Heart (tissue), 3 donors: ENCODE results near the genes SQOR and SLC24A5.

DNA sequence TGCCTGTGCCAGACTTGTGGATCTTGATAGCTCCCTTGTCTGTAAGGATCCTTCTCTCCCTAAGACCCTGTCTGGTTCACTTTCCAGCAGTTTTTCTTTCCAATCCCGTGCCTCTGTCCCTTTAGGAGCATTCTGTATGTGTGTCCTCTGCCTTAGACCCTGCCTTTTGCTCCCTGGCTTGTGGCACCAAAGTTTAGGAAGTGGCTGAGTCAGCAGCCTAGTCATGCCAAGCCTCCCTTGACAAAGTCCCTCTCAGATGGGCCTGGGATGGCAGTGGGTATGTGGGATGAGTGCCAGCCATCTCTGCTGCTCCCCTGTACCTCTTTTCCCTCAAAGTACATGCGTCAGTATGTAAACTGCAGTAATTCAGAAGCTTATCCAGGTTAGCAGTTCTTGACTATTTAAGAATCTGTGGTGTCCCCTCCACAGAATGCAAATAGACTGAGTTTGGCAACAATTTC lies 965 bp downstream of the SORD start:
- RAMPAGE, long total RNA, 2 experiments = no peak in any of the 2 experiments

DNA sequence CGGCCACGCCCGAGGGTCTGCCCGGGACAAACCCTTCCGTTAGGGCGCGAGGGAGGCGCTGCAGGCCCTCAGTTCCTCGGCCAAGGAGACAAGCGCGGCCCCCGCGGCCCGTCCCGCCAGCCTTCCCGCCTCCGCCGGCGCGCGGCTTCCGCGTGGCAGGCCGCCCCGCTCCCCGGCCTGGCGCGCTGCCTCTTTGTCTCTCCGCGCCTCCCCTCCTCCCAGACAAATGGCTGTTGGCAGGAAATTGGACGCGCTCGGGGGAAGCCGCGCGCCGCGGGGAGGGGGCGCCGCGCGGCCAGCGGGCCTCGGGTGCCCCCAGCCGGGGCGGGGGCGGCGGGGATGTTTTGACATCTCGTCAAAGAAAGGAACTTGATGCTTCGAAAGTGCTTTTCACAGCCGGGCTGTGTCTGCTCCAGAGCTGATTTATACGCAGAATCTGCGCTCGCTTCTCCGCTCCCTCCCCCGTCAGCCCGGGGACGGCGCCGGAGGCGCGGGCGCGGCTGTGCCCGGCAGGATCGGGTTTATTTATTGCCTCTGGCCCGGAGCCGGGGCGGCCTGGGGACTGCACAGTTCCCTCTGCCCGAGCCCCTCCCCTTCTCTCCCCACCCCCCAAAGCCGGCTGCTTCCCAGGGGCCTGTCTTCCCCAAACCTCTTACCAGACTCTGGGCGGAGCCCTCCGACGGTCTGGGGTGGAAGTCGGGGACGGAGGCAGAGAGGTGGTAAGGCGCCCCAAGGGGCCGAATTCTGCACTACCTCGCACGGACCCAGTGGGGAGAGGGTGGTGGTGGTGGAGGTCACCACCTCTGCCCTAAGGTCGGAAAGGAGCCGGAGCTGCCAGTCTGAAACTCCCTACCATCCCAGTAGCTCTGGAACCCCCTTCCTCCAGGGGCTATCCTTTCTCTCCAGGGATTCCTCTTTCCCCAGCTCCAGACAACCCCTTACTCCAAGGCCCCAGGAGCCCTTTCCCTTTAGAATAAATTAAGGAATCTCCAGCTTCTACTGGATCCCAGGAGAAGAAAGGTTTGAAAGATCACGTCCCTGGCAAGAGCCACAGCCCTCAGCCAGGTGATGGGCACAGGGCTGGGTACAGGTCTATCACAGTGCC lies 20.6 kb downstream of the SHF start:
- RAMPAGE, long total RNA, 2 experiments = no peak in any of the 2 experiments

DNA sequence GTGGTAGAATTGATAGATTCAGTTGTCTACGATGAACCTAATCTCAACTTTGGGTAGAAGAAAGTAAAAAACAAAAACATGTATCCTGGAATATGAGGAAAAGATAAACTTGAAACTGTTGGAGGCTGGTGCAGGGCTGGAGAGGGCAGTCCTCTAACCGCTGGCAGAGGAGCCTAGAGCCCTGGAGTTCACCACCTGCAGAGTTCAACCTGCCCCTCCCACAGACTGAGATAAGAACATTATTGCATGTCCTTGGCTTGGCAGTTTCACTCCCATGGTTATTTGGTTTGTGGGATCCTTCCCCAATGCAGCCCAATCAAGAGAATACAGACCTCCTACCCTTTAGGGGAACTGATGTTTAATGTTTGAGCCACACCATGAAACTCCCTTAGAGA lies 1.1 kb downstream of the C15orf48 start:
- RAMPAGE, long total RNA, 2 experiments = no peak in any of the 2 experiments

- RAMPAGE, long total RNA, 2 experiments = no peak in any of the 2 experiments
Observed at GRCh38 chr15:45448627-45449184, 18.3 kb downstream of the C15orf48 start.

DNA sequence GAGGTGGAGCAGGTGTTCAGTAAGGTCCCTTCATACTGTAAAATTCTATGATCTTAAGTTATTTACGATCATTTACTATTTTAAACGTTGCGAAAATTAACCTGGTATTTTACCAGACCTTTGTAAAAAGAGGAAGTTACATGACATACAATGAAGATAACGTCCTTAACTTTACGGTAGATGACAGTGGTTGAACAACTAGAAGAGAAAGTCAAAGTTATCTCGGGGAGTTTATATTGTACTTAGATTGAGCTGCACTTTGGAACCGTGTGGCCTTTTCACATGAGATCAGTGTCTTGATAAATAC lies 1.1 kb downstream of the SLC30A4 start:
- RAMPAGE, long total RNA, 2 experiments = no peak in any of the 2 experiments

DNA sequence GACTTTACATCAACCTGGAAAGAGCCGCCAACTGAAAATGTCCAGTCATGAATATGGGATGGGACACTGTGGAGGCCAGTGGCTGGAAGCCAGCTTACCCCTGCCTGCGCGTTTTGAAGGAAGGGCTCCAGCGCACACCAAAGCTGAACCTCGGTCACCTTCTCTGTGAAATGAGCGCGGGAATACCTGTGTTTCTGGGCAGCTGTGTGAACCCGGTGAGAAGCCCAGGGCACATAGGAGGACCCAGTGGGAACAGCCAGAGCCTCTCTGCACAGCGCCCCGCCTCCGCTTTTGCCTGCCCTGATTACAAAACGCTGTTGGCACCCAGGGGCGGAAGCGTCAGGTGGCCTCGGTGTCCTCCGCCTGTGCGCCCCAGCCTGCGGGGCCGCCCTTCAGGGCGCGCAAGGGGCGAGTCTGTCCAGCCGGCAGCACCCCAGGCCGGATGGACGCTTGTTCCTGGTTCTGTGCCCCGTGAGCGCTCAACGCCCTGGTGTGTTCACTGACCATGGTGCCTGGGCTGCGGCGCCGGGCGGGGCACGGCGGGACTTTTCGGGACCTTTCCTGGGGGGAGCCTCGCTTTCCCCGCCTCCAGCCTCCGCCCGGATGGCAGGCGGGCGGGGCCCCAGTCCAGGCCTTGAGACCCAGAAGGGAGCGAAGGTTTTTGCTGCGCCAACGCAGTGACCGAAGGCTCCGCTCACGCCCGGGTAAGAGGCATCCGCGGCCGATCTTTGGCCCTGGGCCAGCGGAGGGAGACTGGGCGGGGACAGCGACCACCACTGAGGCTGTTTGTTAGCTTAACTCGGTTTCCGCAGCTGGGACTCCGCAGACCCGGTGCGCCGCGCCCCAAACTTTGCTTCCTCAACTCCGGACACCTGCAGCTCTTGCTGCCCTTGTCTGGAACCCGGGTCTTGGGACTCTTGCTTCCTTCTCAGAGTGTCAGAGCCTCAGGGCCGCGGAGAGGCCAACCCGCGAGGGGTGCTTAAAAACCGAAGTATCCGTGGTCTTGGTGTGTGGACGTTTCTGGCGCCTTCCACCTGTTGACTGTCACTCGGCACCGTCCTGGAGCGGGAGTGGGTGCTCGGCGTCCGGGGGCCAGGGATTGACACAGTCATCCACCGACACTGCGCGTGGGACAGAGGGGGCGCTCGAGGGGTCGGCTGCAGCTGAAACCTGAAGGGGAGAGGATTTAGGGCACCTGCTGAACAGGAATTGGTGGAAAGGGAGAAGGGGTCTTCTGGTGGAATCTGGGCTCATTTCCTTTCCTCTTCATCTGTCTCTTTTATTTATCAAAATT lies at the start of gene SQOR:
TSS of gene SQOR (plus strand) at position 625 of the 1,294 bp plus-strand sequence.
- RAMPAGE, long total RNA, 2 experiments = start-site peak on the plus strand in 2 of 2 experiments, centred at positions 375 to 639 of the sequence, 97 to 302 reads per replicate

DNA sequence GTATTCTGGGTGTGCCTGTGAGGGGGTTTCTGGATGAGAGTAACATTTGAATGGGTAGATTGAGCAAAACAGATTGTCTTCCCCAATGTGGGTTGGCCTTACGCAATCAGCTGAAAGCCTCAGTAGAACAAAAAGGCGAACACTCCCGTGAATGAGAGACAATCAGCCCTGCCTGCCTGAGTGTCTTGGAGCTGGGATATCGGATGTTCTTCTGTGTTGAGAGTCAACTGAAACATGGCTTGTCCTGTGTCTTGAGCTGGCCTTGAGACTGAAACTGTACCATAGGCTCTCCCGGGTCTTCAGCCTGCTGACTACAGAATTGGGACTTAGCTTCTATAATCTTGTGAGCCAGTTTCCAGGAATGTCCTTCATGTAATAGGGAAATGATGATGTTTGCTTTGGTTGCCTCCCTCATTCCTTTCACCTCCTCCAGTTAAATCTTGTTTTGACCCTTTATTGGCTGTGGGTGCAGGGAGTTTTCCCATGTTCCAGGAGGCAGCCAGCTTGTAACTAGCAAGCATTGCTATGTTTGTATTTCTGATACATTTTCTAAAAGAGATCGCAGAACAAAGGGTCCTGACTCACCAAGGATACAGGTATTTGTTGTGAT lies 10.7 kb downstream of the SQOR start:
- RAMPAGE, long total RNA, 2 experiments = no peak in any of the 2 experiments

GRCh38 chr15:45657835-45658309 lies 23.0 kb downstream of the SQOR start:
- RAMPAGE, long total RNA, 2 experiments = no peak in any of the 2 experiments

DNA sequence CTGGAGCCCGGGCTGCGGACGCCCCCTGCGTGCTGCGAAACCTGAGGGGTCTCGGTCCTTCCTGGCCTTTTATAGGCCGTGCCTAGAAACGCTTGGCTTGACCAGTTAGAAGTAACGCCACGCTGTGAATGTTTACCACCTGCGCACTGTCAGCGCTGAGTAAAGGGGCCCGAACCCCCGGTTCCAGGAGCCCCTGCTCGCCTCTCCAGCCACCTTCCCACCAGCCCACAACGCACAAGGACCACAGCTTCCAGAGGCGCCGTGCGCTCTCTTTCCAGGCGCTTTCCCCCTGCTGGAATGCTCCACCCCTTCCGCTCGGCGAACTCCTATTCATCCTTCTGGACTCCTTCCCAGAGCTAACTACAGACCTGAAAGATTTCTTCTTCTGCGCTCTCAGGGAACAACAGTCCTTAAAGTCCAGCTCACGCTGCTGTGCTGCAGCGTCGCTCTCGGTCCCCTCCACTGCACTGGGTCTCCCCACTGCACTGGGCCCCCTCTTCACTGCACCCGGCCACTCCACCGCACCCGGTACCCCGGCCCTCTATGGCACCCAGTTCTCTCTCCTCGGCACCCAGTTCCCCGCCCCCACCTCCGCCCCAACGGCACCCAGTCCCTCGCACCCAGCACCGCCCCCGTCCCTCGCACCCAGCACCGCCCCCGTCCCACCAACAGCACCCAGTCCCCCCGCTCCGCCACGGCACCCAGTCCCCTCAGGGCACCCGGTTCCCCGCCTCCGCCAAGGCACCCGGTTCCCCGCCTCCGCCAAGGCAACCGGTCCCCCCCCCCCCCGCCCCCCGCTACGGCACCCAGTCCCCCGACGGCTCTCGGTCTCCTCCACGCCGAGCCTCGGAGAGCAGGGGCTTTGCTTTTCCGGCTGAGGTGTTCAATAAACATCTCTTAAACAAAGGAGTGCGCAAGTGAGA lies 69.8 kb downstream of the SQOR start:
- RAMPAGE, long total RNA, 2 experiments = no peak in any of the 2 experiments

DNA sequence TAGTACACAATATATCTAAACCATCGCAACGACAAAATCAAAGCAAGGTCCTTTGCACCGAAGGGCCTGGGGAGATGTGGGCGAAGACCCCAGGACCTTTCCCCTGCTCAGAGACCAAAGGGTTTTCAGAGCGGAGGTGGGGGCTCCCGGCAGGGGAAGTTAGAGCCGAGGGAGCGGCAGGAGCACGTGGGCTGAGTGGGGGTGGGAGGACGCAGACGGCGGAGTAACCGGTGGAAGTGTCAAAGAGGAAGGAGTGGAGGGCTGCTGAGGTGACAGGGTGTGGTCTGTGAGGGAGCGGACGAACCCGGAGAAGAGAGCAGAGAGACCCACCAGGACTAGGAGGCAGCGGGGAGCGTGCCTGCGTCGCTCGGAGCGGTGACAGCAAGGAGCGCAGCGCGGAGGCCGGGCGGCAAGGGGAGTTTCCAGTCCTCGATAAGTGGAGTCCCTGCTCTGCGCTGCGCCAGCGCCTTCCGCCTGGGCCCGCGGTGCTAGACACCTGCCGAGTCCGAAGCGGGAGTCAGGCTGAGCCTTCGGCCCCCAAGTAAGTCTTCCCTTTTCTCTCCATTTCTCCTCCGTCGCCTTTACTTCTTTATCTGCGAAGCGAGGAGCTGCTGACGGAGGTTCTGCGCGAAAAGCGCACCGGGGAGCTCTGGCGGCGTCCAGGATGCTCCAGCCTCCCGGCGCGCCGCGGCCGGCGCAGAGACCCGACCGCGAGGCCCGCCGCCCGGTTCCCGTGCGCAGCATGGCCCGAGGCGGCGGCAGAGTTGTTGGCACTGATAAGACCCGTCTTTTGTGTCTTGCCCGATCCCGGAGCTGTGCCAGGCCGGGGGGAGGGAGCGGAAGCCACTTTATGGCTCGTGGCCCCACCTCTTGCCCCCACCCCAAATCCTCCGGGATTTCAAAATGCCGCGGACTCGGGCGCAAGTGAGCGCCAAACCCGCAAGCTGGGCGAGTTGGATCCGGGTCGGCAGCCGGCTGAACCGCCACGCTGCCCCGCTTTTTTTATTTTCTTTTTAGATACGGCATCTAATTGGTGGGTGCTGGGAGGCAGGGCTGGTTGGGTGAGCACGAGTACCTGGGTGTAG lies 533.1 kb upstream of the SEMA6D start:
- RAMPAGE, long total RNA, 2 experiments = no peak in any of the 2 experiments

GRCh38 chr15:47504713-47505095 lies 212.6 kb upstream of the SEMA6D start:
- RAMPAGE, long total RNA, 2 experiments = no peak in any of the 2 experiments

GRCh38 chr15:47753193-47753701 lies 35.9 kb downstream of the SEMA6D start:
- RAMPAGE, long total RNA, 2 experiments = no peak in any of the 2 experiments

DNA sequence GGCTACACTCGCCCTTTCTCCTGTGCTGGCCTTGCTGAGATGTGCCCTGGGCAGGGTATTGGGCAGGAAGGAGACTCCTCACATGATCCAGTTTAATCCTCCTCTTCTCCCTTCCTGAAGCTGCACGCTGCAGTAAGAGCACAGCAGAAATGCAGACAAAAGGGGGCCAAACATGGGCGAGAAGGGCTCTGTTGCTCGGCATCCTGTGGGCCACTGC lies at the start of gene SLC24A5:
TSS of gene SLC24A5 (plus strand) at position 95 of the 217 bp plus-strand sequence.
- RAMPAGE, long total RNA, 2 experiments = no peak in any of the 2 experiments

DNA sequence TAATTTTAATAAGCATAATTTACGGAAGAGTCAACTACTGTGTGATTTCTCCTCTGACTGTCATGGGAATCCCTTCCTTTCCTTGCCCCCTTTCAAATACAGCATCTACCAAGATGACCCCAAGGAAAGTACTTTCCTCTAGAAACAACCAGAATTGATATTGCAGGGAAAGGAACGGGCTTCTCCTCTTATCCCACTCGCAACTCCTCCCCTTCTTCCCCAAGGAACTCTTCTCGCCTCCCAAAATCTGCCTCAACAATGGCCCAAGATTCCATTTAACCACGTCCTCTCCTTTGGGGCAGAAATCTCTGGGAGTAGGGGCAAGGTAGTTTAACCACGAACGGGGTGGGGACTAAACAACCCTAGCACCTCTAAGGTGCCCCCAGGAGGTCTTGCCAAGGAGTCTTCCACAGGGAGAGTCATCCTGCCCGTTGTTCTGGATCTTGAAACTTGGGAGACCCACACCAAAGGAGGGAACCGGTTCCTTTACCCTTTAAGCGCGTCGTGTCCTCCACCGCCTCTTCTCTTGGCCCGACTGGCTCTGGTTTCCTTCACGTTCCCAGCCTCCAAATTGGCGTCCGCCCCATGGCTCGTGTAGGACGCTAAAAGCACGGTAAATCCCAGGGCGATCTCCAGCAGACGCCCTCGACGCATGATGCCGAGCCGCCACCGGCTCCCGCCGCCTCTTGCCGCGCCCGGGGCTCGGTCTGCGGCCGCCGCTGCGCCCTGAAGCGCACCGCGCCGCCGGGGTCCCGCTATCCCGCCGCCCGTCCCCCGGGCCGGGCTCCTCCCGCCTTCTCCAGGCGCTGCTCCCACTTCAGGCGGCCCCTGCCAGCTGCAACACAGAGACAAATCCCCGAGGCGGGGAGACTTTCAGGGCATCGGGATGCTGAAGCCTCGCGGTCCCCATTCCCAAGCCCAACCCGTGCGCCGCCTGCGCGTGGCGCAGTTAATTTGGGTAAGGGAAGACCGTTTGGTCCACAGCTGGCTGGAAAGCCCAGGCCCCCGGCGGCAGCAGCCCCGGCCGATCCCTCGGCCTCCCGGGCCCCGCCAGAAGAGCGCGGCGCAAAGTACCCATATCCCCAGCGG lies 1.0 kb downstream of the FBN1 start:
- RAMPAGE, long total RNA, 2 experiments = no peak in any of the 2 experiments

- RAMPAGE, long total RNA, 2 experiments = no peak in any of the 2 experiments
Observed at GRCh38 chr15:48645205-48645586, 313 bp downstream of the FBN1 start.

DNA sequence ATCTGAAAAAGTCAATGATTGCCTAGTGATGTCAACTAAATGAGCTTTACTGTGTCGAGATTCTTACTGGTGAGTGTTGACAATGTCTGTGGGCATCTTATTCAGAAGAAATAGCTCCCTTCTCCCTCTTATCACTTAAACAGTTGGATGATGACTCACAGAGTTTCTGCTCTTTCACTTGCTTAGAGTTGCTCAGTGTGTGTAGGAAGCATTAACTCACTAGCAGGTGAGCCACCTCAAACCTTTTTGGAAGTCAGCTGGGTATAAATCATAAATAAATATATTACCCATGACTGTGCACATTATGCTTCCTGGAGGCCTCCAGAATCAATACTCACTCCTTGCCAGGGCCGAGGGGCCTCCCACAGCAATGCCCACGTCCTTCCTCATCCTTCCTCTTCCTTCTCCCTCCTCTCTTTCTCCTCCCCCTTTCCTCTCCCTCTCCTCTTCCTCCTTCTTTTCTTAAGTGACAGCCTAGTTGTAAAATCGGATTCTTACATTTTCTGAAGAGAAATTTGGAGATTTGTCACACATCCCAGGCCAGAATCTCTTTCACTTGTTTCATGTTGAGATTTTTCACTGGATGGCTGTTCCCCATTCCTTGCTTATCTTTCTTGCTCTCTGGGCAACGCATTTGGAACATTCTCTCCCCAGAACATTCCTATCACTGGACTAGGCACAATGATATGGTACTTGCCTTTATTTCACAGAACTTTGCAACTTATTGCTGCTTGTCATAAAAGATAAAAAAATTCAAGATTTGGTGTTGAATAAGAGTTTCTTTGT lies 17.5 kb downstream of the SHC4 start:
- RAMPAGE, long total RNA, 2 experiments = start-site peak on the minus strand in 1 of 2 experiments, centred at position 351 of the sequence, 18 reads per replicate

GRCh38 chr15:49421813-49422571 lies 1.1 kb upstream of the FGF7 start:
- RAMPAGE, long total RNA, 2 experiments = no peak in any of the 2 experiments

GRCh38 chr15:49619940-49620556 lies 570 bp downstream of the FAM227B start:
- RAMPAGE, long total RNA, 2 experiments = no peak in any of the 2 experiments

DNA sequence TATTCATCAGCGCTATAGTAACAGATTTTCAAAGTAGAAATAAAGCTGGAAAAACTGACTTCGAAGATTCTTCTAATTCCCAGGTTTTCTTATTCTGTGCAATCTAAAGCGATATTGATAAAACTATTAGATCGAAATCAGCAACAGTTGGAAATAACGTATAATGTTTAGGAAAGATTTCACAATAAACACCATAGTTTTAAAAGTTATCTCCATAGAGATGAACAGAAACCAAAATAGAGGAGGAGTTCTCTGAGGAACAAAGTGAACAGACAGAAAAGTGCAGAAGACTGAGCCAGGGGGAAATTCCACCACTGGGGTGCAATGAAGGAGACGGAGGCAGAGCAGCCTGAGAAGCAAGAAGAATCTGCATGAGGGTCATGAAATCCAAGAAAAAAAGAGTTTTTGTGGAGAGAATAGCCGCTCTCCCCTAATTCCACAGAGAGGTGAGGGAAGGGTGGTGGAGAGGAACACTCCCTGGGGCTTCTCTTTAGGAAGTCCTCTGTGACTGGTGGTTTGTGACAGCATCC lies 23.1 kb downstream of the ATP8B4 start:
- RAMPAGE, long total RNA, 2 experiments = no peak in any of the 2 experiments

DNA sequence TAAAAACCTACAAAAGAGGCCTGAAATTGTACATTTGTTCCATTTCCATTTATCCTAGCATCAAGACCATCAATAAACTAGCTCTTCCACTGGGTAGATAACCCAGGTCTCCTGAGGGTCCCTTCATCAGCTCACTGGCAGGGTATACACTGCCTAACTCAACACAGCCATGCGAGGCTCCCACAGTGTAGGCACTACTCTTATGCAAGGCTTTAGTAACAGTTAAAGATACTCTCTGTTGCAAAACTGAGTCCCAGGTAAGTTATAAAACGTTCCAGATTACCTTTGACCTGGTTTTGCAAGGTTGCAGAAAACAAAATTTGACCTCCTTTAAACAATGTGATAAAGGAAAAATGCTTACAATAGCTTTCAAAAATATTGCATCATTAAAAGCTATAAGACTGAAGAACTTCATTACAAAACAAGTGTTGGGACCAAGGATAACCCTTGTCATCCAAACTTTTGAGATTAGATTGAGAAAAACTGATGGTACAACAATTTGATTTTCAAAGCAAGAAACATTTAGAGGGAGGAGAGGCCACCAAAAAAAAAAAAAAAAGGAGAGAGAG lies 5.5 kb downstream of the SLC27A2 start:
- RAMPAGE, long total RNA, 2 experiments = no peak in any of the 2 experiments